Peripheral blood mononuclear cell (primary cell): Measurements from ENCODE around the genes OR13C2 and OR13C9.

GRCh38 chr9:101427486-101427715, 8.2 kb downstream of the ALDOB start:
- PRO-cap, 8 experiments, result no peak in any of the 8 experiments

GRCh38 chr9:101434414-101435005, 1.1 kb downstream of the ALDOB start:
- PRO-cap, 8 experiments, result no peak in any of the 8 experiments

GRCh38 chr9:101594656-101594855, 213 bp downstream of the PPP3R2 start:
- PRO-cap, 8 experiments, result no peak in any of the 8 experiments

DNA sequence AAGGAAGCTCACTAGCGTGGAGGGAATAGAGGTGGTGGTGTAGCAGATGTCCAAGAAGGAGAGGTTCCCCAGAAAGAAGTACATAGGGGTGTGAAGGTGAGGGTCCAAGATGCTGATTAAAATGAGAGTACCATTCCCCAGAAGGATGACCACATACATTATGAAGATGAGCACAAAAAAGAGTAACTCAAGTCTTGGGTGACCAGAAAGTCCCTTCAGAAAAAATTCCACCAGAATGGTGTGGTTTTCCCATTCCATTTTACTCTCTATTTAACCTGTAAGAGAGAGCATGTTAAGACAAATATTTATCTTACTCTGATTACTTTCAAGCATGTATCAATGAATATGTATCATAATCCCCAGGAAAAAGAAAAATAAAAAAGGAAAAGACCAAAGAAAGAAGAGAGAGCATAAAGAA, at the start of gene OR13C2:
OR13C2 (minus strand) TSS at position 258 of the 418 bp plus-strand sequence.
- PRO-cap, 8 experiments, result no peak in any of the 8 experiments

- PRO-cap, 8 experiments, result no peak in any of the 8 experiments
These were observed at the start of gene OR13C9 for GRCh38 chr9:104617985-104618476. OR13C9 (minus strand) TSS chr9:104618204.

- PRO-cap, 8 experiments, result no peak in any of the 8 experiments
These were observed 76.4 kb downstream of the ABCA1 start for GRCh38 chr9:104851444-104852032.

- PRO-cap, 8 experiments, result peak in 2 of 8 experiments; most common minus-strand start chr9:104894823 (in 2)
These were observed 33.4 kb downstream of the ABCA1 start for GRCh38 chr9:104894447-104895102.

DNA sequence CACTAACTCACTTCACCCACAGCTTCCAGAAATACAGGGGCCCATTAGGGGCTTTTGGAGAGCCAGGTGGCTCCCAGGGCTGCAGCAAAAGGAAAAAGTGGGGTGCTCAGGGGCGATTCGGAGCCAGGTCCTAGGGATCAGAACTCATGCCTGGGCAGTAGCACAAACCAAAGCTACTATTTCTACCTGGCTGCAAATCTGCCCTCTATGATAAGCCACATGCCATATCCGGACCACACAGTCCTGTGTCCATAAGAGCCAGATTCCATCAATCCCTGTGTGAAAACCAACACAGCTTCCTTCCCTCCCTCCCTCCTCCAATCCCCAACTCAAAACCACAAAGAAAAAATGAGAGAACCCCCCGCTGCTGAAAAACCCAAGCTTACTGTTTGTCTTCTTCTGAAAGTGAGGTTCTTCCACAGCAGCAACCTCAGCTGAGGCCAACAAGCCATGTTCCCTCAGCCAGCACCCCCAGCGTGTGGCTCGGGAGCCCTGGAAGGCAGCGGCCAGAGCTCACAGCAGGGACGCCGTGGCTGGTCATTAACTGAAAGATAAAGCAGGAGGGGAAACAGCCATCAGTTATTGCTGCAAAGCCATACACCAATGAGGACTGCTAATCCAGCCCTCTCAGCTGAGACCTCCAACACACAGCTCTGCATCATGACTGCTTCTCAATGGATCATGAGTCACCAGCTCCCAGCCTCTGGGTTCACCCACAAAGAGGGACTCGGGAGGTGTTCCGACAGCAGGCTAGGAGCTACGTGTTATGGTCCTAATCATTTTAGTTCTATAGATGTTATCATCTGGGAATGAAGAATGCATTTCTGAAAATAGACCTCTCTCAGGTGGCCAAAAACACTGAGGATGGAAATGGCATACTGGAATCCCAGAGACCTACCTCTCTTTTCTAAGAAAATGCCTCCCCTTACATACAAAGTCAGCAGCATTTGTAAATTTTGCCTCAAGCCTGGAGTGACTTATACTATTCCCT, 24.4 kb downstream of the ABCA1 start:
- PRO-cap, 8 experiments, result peak in 1 of 8 experiments; most common minus-strand start position 374 of the sequence (in 1)

GRCh38 chr9:104923060-104923646, 4.8 kb downstream of the ABCA1 start:
- PRO-cap, 8 experiments, result no peak in any of the 8 experiments

DNA sequence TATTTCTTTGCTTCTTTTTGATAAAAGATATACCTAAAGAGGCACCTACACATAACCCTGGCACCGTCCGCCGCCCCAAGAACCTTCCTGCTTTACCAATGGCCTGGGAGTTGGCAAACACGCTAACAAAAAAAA, 1.8 kb downstream of the ABCA1 start:
- PRO-cap, 8 experiments, result peak in 5 of 8 experiments; most common minus-strand start position 83 of the sequence (in 5)

- PRO-cap, 8 experiments, result peak in 5 of 8 experiments; most common plus-strand start chr9:105053476 (in 5); most common minus-strand start chr9:105053295 (in 3)
These were observed 125.3 kb upstream of the ABCA1 start for GRCh38 chr9:105053093-105053728.

DNA sequence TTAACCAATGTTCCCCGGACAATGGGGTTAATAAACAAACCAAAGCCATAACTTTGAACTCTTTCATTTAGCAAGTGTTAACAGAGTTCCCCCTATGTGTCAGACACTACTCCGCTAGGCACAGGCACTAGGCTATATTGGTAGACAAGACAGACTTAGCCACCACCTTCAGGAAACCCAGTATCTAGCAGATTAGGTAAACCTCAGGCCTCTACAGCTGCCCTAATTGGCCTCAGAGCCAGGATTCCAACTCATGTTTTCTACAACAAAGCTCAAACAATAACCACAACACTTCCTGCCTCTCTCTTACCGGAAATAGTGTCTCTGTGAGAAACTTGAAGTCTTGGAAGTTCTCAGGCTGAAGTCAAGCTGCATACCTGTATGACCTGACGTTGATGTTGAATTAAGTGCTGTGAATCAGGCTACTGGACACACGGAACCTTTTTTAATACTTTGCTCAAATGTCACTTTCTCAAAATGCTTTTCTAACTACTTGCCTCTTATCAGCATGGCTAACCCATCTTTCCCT, 116.6 kb upstream of the SLC44A1 start:
- PRO-cap, 8 experiments, result peak in 1 of 8 experiments; most common minus-strand start position 108 of the sequence (in 1)

GRCh38 chr9:105257129-105258203, 13.0 kb downstream of the SLC44A1 start:
- PRO-cap, 8 experiments, result no peak in any of the 8 experiments

- PRO-cap, 8 experiments, result no peak in any of the 8 experiments
These were observed 57.9 kb upstream of the FSD1L start for GRCh38 chr9:105389666-105390538.

GRCh38 chr9:106312995-106313245, 550.0 kb upstream of the ZNF462 start:
- PRO-cap, 8 experiments, result peak in 4 of 8 experiments; most common plus-strand start chr9:106313145 (in 4)

GRCh38 chr9:107135985-107136354, 147.1 kb upstream of the RAD23B start:
- PRO-cap, 8 experiments, result no peak in any of the 8 experiments

DNA sequence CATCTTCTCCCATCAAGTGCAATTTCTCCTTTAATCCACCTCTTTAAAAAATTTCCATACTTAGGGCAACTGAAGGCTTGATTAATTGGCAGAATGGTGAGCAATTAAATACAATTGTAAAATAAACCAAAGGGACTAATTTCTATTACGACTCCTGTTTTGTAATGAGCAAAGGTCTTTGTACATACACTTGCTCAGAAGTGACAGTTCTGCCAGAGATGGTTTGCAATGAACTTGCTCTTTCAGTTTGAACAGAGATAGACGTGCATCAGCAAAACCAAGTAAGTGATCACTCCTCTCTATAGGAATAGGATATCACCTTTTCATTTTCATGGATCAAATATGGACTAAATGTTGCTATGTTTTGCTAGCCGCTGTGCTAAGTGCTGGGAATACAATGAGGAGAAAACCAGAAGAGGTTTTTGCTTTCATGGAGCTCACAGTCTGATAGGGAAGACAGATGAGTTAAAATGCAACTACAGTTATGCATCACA, 110.4 kb upstream of the RAD23B start:
- PRO-cap, 8 experiments, result no peak in any of the 8 experiments

- PRO-cap, 8 experiments, result no peak in any of the 8 experiments
These were observed 90.7 kb upstream of the RAD23B start for GRCh38 chr9:107192383-107192726.

GRCh38 chr9:107251865-107252392, 31.1 kb upstream of the RAD23B start:
- PRO-cap, 8 experiments, result no peak in any of the 8 experiments

GRCh38 chr9:107269623-107270118, 13.4 kb upstream of the RAD23B start:
- PRO-cap, 8 experiments, result no peak in any of the 8 experiments